ENCODE measurements around the genes LRRC28 and ASB7.

- PRO-cap, result bidirectional peak, plus-strand start at chr15:99123603, minus-strand start at chr15:99123607; bidirectional peak, plus-strand start at chr15:99123732, minus-strand start at chr15:99123771
Observed at GRCh38 chr15:99123371-99124615, 18.9 kb downstream of the SYNM start.

- PRO-cap, result unidirectional peak, plus-strand start at chr15:99210550
Observed at GRCh38 chr15:99210278-99210754, 39.1 kb downstream of the TTC23 start.

- PRO-cap, result unidirectional peak, minus-strand start at chr15:99251147; bidirectional peak, plus-strand start at chr15:99251516, minus-strand start at chr15:99251217
Observed at GRCh38 chr15:99250641-99251590, at the start of gene LRRC28. Gene LRRC28, plus strand, starts transcription at chr15:99251481.

DNA sequence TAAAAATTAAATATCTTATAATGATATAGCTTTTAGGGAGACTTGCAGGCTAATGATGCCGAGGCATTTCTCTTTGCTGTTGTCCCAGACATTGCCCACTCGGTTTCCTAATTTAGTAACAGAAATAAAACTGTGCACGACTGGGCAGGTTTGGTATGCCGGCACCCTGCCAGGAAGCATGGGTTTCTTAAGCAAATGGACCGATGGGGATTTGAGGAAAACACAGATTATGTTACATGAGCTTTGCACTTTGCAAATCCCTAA is 54.8 kb downstream of the LRRC28 start:
- PRO-cap, result no peak

- PRO-cap, result no peak
Observed at GRCh38 chr15:99306501-99307099, 55.3 kb downstream of the LRRC28 start.

GRCh38 chr15:99326252-99326750 is 75.0 kb downstream of the LRRC28 start:
- PRO-cap, result no peak

GRCh38 chr15:99421124-99421532 is 144.7 kb upstream of the MEF2A start:
- PRO-cap, result no peak

- PRO-cap, result no peak
Observed at GRCh38 chr15:99508948-99509296, 56.9 kb upstream of the MEF2A start.

GRCh38 chr15:99563740-99564665 is 1.8 kb upstream of the MEF2A start:
- PRO-cap, result unidirectional peak, plus-strand start at chr15:99564306

DNA sequence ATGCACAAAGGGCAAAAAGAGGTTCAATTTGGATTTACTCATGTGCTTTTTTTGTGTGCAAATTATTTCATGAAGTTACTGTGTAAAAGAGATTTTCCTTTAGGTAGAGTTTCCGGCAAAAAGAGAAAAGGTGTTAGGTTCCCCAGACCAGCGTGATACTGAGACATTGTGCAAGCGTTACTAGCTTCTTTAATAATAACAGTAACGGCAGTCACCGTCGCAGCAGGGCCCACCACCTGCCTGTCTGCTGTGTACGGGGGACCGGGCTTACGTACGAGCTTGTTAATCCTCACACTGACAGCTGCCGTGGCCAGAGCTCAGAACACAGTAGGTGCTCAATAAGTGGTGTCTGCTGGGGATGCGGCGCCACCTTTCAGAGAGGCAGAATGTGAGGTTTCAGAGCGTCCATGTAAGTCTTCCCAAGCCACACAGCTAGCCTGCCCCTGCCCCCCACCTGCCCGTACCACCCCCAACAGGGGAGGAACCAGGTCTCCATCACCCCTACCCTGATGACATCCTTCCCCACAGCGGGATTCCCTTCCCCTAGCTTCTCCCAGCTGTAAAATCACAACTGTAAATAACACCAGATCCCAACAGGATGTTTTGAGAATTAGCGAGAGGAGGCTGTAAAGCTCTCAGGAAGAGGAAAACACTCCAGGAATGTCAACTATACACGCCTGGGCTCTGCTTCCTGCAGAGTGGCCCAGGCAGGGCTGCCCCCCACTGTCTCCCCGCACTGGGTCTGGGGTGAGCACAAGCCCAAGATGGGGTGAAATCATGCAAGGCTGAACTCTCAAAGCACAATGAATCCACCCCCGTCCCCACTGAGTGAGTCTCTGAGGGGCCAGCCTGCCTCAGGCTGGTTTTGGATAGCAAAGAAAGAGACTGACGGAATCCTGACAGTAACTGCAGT is 250.0 kb upstream of the LYSMD4 start:
- PRO-cap, result no peak

DNA sequence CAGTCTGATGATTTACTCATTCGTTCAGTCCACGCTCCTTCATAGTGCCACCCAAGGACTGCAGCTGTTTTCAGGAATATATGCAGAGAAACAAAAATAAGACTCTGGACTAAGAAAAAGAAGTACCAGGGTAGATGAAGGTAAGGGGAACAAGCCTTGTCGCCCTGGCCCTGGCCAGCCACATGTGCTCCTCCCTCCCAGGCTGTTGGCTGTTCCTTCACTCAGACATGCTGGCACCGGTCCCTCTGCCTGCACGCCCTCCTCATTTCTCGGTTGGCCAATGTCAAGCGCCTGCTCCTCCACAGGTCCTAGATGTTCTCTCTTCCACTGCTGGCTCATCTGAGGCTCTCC is 288.4 kb upstream of the LYSMD4 start:
- PRO-cap, result no peak

DNA sequence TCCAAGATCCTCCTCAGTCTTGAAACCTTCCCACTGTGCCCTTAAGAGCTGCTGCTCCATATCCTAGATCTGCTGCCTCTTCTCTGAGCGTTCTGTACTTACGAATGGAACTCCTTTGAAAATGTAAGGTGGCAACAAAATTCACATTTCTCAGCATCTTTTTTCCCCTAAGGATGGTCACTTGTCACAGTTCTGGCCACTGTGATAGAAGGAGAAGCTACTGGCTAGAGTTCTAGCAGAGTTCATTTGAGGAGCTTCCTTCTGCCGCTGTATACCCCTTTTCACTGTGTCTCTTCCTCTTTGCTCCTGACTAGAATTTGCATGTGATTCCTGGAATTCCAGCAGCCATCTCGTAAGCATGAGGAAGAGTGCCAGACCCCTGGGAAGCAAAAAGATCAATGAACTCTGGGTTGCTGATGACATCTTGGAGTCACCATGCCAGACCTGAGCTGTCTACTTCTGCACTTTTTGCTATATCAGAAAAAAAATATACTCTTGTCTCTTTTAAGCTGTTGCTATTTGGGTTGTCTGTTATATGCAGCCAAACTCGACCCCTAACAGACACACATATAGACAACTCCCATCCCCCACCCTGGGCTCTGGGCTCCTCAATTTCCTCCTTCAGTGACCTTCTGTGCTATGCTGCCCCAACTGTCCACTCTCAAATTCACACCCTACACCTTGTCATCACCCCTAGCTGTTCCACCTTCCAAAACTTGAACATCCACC is 3.6 kb upstream of the ADAMTS17 start:
- PRO-cap, result no peak

GRCh38 chr15:100602285-100603028 is at the start of gene ASB7:
Gene ASB7, plus strand, starts transcription at chr15:100602589.
- PRO-cap, result unidirectional peak, plus-strand start at chr15:100602606

DNA sequence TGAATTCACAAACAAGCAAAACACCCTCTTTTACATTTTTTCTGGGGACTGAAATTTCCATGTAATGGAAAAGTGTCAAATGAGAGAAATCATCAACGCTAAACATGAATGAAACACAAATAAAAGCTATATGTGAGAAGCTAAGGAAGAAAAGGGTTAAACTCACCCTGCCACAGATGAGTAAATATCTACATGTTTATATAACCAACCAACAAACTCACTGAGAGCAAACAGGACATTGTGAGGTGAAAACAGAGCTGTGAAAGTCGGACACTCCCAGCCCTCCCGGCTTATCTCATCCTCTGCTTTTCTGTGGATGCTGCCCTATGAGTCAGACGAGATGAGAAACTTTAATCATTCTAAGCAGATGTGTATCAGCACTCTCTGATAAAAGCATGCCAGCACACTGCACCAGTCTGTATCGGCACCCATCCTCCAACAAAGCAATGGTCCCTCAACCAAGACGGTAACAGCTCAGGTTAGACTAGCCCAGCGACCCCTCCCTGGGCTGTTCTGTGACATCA is 120.0 kb upstream of the ALDH1A3 start:
- PRO-cap, result no peak

DNA sequence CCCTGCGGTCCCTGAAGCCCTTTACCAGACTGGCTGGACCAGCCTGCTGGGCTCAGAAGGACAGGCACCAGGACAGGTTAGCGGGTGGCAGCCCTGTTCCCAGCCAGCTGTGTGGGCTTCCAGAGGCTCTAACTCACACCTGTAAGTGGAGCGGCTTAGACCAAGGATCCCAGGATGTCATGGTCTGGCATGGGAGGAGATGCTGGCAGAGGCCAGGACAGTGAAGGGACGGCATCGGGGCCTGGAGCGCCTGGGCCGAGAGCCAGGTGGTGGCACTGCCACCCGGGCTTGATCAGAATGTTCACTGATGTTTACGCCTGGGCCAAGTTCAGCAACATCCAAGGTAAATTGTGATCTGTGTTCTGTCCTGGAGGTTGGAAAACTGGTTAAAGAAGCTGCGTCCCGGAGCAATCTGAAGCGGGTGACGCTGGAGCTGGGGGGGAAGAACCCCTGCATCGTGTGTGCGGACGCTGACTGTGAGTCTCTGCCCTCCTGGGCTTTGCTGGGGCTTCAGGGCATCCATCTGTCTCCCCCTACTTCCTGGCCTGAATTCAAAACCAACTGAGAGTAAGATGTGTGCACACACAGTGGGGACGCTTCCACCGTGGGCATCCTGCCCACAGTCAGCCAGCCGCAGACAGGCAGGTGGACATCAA is 18.2 kb downstream of the ALDH1A3 start:
- PRO-cap, result no peak

DNA sequence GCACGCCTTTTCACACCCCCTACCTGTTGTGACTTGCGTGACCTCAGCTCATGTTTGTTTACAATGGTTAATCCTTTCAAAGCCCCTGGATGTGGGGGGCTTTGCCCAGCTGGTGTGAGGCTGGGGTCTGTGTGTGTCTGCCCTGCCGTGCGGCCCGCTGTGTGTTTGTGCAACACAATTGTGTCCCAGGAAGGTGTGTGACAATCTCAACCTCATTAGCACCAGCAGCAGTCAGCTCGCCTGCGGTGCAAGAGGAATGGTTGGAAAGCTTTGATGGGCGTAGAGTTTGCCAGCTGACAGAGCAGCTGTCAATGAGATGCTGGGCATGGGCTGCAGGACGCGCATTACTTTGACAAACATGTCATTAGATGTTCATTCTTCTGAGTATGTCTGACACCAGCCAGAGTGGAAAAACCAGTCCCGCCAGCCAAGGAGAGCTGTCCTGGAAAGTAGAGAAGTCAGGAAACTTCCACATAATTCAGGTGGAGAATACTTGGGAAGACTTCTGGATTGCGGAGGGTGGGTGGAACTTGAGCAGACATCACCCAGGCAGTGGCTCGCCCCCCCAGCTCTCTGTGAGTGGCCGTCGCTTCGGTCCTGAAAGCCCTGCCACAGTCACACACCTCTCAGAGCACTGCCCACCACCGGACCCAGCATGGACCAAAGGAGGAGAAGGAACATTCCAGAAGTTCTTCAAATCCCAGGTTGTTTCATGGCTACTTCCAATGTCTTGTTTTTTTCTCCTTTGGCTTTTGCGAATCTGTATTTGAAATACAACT is 9.7 kb downstream of the LRRK1 start:
- PRO-cap, result no peak

DNA sequence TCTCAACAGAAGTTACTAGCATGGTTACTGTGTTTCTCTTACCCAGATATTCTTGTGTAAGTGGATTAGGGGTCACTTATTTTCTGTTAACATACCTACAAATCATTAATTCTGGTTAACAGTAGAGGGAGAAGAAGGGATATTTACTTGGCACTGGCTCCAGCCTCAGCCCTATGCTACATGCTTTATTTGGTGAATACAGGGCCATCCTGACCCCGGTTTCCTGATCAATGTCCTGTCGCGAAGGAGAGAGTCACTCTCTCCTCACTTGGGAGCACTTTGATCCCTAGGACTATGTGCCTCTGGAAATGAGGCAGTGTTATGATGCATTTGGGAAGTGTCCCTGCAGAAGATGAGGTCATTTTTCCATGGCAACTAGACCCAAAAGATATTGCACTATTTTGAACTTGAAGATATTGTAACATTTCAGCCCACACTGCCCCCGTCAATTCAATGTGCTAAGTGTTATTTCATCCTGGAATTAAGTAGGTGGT is 67.9 kb downstream of the LRRK1 start:
- PRO-cap, result no peak

- PRO-cap, result no peak
Observed at GRCh38 chr15:101050099-101050704, 131.0 kb downstream of the LRRK1 start.

- PRO-cap, result no peak
Observed at GRCh38 chr15:101148932-101149807, 102.7 kb downstream of the CHSY1 start.

- PRO-cap, result bidirectional peak, plus-strand start at chr15:101201637, minus-strand start at chr15:101201423
Observed at GRCh38 chr15:101201075-101202285, 50.4 kb downstream of the CHSY1 start.